ENCODE data around the genes TMEM272, NEK3, OLFM4, PRR20C and PRR20E.

- PRO-cap, result no peak
- RRBS, result no CpG with 5 or more reads among the region's 5 CpGs
Observed at GRCh38 chr13:51721277-51722083, 82.5 kb downstream of the DHRS12 start.

DNA sequence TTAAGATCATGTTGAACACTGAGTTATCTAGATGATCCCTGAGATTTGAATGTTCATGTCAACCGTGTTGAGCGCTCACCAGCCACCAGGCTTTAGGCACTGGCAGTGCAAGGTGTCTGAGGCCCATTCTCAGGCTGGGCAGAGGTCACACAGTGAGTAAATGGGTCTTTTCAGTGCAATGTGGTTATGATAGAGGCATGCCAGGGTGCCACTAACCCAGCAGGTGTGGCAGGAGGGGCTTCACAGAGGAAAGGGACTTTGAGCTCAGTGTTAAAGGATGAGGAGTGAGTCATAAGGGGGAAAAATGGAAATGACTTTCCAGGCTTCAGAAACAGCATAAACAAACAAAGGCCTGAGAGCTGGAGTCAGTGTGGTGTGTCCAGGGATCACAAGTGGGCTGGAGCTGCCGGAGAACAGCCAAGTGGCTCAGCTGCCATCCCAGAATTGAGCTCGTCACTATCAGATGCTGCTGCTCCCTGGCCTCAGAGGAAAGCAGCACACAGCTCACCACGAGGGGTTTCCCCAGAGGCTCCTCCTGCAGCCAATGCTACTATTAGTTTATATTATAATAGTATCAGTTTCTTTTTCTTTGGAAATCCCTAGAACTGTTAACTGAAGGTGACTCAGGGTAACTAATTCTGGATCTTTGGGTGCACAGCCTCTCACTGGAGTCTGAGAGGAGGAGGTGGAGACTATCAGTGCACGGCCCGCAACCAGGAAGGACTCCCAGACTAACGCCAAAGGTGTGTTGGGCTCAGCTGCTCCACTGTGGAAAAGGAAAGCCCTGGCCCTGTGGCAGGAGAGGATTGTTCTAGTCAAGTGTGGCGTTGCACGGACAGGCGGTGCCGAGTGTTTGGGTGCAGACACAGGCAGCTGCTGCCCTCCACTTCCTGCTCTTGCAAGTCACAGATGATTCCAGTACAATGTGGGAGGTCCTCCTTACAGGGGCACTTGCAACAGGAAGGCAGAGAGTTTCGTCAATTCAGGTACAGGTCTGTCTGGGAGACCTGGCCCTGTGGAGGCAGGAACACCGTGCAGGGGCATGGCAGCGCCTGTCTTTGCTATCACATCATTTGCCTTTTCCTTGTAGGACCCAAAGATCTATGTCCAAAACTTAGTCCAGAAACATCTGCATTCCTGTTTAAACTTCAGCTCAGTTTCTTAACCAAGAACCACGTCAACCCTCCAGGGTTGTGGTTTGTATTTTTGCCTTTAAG lies 39.4 kb downstream of the DHRS12 start:
- PRO-cap, result no peak
- RRBS, result no CpG with 5 or more reads among the region's 16 CpGs

DNA sequence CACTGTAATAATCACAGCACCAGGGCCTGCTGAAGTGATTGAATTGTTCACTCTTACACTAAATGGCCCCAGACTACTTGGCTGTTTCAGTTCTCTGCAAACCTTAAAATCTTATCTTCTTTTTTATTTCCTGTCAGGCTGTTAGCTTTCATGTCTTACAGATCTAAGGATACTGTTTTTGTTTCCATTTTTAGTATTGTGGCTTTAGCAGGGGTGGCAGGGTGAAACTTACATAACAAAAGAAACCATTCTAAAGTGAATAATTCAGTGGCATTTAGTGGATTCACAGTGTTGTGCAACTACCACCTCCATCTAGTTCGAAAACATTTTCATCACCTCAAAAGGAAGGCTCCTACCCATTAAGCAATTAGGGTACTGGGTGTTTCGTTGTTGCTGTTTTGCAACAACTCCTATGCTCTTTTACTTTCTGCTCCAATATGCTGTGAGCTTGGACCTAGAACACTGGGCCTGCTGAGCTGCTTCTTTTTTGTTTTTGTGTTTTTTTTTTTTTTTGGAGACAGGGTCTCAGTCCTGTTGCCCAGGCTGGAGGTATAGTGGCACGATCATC lies 19.8 kb downstream of the TMEM272 start:
- PRO-cap, result no peak
- RRBS, result no CpG with 5 or more reads among the region's 3 CpGs

DNA sequence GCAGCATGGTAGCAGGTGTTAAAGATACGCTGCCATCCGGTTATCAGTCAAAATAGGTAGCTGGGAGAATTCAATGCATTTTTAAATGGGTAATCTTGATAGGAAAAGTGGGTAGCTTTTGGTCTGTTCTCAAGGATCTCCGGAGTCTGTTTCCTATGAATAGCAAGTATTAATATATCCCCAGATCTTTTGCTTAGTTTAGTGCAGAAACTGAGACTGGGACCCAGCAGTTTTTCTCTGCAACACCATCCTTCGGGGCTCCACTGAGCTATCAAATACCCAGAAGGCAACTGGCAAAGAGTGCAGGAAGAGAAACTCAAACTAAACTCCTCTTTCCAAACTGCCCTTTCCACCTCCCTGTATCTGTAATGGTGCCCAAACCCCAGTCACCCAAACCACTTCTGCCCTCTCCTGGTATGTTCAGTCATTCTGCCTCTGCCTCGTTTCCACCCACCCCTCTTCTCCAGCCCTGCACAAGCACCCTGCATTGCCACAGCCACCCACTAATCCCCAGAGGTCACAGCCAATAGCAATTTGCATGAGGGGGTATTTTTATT lies 12.7 kb downstream of the TMEM272 start:
- PRO-cap, result no peak
- RRBS, result 79% methylated on average over 2 of the region's 5 CpGs

GRCh38 chr13:51844897-51845430 lies at the start of gene TMEM272:
Gene TMEM272, minus strand, starts transcription at chr13:51845177.
- PRO-cap, result unidirectional peak, plus-strand start at chr13:51845292
- RRBS, result no CpG with 5 or more reads among the region's 16 CpGs

DNA sequence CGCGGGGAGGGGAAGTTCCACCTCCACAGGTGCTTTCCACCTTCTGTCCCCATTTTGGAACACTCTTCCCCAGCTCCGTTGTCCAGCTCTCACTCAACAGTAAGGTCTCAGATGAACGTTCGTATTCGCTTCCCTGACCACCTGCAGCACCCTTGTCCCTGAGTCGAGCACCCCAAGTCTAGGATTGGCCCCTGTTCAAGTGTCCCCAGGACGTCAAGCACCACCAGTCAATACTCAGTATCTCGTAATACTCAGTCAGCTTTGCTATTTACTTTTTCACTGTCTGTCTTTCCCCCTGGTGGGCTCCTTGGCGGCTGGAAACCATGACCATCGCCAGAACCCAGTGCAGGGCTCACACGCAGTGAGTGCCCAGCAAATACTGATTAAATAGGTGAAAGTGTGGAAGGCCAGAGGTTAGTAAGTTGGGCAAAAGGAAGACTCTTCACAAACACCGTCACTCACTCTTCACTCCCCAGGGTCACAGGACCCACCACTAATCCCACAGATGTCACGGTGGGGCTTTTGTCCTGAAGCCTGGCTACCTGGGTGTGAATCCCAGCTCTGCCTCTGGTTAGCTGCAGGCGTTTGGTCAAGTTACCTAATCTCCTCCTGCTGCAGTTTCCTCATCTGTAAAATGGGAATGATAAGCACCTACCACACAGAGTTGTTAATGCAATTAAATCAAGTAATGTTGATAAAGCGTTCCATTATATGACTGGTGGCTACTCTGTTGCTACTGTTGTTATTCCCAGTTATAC lies 65.7 kb downstream of the ATP7B start:
- PRO-cap, result no peak
- RRBS, result no CpG with 5 or more reads among the region's 16 CpGs

GRCh38 chr13:51959639-51960178 lies 51.5 kb downstream of the ATP7B start:
- PRO-cap, result no peak
- RRBS, result no CpG with 5 or more reads among the region's 4 CpGs

DNA sequence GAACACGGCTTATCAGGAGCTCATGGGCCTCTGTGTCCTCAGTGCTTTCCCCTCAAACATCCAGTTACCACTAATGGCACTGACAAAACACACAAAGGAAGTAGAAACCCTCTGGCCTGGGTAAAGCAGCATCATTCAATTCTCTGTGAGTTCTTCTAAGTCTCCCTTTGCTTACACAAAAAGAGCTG lies 43.7 kb downstream of the ATP7B start:
- PRO-cap, result no peak
- RRBS, result no CpG with 5 or more reads among the region's 1 CpG

GRCh38 chr13:52030044-52030371 lies 5.5 kb downstream of the UTP14C start:
- PRO-cap, result no peak
- RRBS, result no CpG with 5 or more reads among the region's 2 CpGs

GRCh38 chr13:52159113-52160067 lies at the start of gene NEK3:
Gene NEK3, minus strand, starts transcription at chr13:52159597.
- PRO-cap, result bidirectional peak, plus-strand start at chr13:52159406, minus-strand start at chr13:52159423; bidirectional peak, plus-strand start at chr13:52159705, minus-strand start at chr13:52159594; unidirectional peak, minus-strand start at chr13:52159888
- RRBS, result 4% methylated on average over 17 of the region's 78 CpGs

DNA sequence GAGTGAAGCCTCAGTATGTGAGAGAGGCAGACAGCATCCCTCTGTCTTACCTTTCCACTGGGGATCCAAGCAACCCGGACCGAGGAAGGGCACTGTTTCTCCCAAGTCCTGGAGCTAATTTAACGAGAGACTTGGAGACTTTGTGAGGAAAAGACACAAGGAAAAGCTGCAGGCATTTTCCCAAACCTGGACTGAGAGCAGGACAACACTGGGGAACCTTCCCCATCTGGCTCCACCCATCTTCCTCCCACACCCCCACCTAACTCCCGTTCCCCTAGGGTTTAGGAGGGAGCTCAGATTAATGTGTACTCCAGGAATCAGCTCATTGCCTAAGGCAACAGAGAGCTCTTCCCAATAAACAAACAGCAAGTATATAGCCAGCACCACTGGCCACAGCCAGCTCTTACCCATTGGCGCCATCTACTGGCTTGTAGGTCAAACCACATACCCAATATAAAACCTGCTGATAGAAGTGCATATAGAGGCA lies 76.6 kb upstream of the NEK3 start:
- PRO-cap, result no peak
- RRBS, result no CpG with 5 or more reads among the region's 5 CpGs

GRCh38 chr13:52738830-52739245 lies 782 bp downstream of the CNMD start:
- PRO-cap, result no peak
- RRBS, result 74% methylated on average over 9 of the region's 45 CpGs

DNA sequence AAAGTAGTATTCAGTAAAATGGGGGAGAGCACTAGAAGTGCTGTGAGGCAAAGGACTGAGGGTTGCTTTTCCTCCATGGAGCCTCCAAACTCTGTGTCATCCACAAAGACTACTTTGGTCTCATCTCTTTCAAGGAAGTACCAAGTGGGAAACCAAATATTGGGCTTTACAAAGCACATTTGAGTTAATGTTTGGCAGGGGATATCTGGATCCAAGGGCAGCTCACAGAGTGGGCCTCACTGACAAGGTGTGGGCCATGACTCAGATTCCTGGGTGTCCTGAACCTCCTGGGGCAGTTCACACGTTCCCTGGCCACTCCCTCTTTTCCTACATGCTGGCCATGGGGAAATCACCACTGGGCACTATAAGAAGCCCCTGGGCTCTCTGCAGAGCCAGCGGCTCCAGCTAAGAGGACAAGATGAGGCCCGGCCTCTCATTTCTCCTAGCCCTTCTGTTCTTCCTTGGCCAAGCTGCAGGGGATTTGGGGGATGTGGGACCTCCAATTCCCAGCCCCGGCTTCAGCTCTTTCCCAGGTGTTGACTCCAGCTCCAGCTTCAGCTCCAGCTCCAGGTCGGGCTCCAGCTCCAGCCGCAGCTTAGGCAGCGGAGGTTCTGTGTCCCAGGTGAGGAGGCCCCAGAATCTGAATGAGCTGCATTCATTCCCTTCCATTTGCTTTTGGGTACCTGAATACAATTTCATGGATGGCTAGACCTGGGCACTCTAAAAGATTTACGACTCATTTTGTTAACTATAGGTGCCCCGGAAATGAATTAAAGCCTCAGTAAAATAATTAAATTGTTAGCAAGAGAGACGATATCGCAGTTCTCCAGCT lies at the start of gene OLFM4:
Gene OLFM4, plus strand, starts transcription at position 395 of the 832 bp plus-strand sequence.
- PRO-cap, result no peak
- RRBS, result 57% methylated on average over 1 of the region's 11 CpGs

- PRO-cap, result no peak
- RRBS, result no CpG with 5 or more reads among the region's 3 CpGs
Observed at GRCh38 chr13:53041654-53042395, 13.2 kb downstream of the OLFM4 start.

- PRO-cap, result no peak
- RRBS, result no CpG with 5 or more reads among the region's 1 CpG
Observed at GRCh38 chr13:54036827-54037159, 1008.2 kb downstream of the OLFM4 start.

GRCh38 chr13:55577399-55578484 lies 1563.0 kb upstream of the PRR20A start:
- PRO-cap, result no peak
- RRBS, result no CpG with 5 or more reads among the region's 5 CpGs

- PRO-cap, result no peak
- RRBS, result no CpG with 5 or more reads among the region's 28 CpGs
Observed at GRCh38 chr13:57153780-57154294, at the start of gene PRR20C. Gene PRR20C, plus strand, starts transcription at chr13:57154061.

- PRO-cap, result no peak
- RRBS, result no CpG with 5 or more reads among the region's 22 CpGs
Observed at GRCh38 chr13:57166924-57167317, at the start of gene PRR20E. Gene PRR20E, plus strand, starts transcription at chr13:57167197.

GRCh38 chr13:57786982-57787700 lies 155.6 kb downstream of the PCDH17 start:
- PRO-cap, result no peak
- RRBS, result no CpG with 5 or more reads among the region's 11 CpGs

GRCh38 chr13:59368701-59369171 lies 795.0 kb downstream of the DIAPH3 start:
- PRO-cap, result no peak
- RRBS, result no CpG with 5 or more reads among the region's 4 CpGs

Measured in Caco-2 (cell line).